ENCODE data around the genes STARD10, PLEKHB1 and PGM2L1.

DNA sequence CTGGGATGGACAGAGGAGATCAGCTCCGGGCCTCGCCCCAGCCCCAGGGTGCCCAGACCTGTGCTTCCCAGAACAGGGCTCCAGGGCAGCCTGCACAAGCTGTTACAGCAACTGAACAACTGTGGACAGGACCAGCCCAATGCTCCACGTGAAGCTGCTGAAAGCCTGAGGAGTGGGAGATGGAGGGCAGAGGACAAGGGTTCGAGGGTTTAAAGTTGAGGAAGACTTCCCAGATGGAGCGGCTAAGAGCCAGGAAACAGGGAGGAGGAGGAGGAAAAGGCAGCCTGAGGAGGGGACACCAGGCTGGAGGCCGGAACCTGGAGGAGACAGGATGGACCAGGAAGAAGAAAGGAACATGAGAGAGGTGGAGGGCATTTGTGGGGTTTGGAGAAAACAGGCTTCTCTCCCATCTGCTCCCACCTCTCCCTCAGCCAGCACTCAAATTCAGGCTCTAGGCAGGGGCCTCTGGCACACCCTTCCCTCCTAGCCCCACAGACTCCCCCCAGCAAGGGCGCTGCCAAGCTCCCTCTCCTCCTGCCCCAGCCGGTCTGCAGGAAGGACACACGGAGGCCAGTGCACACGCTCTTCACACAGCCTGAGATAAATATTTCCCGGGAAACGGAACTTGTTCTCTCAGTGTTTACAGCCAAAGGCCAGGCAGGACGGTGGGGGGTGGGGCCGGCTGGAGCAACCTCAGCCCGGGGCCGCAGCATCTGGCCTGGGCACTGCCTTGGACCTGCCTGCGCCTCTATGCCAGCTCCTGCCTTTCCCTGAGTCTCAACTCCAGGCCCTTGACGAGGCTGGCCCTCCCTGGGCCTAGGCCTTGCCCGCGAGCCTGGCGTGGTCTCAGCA lies 48.7 kb downstream of the PDE2A start:
- PRO-cap, 3 experiments = peak in 3 of 3 experiments; most common plus-strand start position 636 of the sequence (in 3); most common minus-strand start position 550 of the sequence (in 3)
- RAMPAGE, long total RNA, 2 experiments = no peak in any of the 2 experiments
- RRBS = 52% methylated on average over 8 of the region's 21 CpGs

GRCh38 chr11:72675956-72677077 lies 2.1 kb upstream of the PDE2A start:
- PRO-cap, 3 experiments = no peak in any of the 3 experiments
- RAMPAGE, long total RNA, 2 experiments = no peak in any of the 2 experiments
- RRBS = 2% methylated on average over 6 of the region's 25 CpGs

DNA sequence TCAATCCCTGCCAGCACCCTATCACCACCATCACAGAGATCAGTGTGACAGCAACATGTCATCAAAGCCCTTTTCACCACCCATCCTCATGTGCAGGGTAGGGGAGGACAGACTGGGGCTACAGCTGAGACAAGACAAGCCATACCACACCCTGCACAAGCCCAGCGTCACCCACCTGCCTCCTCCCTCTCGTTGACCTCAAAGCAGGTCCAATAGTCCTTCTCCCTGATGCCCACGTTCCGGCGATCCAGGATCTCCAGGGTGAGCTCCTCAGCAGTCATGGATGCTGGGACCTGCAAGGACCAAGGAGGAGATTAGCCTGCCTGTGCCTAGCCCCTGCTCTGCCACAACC lies 20.6 kb upstream of the PDE2A start:
- PRO-cap, 3 experiments = no peak in any of the 3 experiments
- RAMPAGE, long total RNA, 2 experiments = start-site peak on the plus strand in 1 of 2 experiments, centred at position 108 of the sequence, 8 reads per replicate
- RRBS = no CpG with 5 or more reads among the region's 5 CpGs

- PRO-cap, 3 experiments = no peak in any of the 3 experiments
- RAMPAGE, long total RNA, 2 experiments = no peak in any of the 2 experiments
- RRBS = no CpG with 5 or more reads among the region's 9 CpGs
Measured at GRCh38 chr11:72723469-72723938, 28.7 kb downstream of the ARAP1 start.

DNA sequence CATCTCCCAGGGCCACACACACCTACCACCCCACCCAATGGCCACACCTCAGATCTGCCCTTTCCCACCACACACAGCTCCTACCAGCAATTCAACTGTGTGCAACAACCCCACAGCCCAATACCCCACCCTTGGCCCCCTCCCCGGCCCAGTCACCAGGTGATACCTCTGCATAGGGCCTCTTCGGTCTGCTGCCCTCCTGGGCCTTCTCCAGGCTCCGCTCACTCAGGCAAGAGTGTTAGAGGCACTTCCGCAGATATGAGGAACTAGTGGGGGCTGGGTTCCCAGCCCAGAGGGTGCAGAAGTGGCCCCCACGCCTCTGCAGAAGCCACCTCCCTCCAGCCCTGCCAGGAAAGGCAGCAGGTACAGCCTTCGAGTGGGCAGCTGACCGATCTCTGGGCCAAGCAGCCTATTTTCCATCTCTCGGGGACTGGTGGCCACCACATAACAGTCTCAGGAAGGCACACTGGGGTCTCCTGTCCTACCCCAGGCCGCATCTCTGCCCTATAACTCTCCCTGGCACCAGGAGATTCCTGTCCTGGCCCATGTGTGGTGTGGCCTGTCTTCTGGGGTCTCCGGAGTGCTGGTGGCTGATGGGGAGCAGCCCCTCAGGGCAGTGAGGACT lies 13.3 kb downstream of the ARAP1 start:
- PRO-cap, 3 experiments = peak in 2 of 3 experiments; most common plus-strand start position 269 of the sequence (in 1); most common minus-strand start position 208 of the sequence (in 1)
- RAMPAGE, long total RNA, 2 experiments = no peak in any of the 2 experiments
- RRBS = 95% methylated on average over 1 of the region's 10 CpGs

GRCh38 chr11:72768448-72769029 lies 16.3 kb upstream of the ARAP1 start:
- PRO-cap, 3 experiments = no peak in any of the 3 experiments
- RAMPAGE, long total RNA, 2 experiments = no peak in any of the 2 experiments
- RRBS = no CpG with 5 or more reads among the region's 6 CpGs

DNA sequence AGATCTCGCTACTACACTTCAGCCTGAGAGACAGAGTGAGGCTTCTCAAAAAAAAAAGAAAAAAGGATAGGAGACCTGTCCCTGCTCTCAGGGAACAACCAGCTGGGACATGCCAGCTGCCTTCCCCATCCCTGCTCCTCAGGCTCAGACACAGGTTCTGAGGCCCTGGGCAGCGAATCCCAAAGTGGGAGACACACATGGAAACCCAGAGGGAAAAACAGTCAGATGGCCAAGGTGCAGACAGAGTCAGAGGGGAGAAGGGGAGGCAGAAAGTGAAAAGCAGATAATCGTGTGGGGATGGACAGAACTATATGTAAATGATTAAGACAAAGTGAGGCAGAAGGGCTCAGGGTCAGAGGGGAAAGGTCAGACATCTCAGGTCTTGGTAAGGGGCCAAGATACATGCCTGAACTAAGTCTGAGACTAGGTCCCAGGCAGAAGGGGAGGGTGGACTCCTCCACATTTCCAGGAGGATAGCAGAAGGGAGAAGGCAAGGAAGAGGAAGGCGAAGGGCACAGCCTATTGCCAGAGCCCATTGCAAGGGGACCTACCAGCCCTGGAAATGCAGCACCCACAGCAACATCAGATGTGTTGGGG lies 14.2 kb downstream of the STARD10 start:
- PRO-cap, 3 experiments = no peak in any of the 3 experiments
- RAMPAGE, long total RNA, 2 experiments = no peak in any of the 2 experiments
- RRBS = no CpG with 5 or more reads among the region's 4 CpGs

- PRO-cap, 3 experiments = no peak in any of the 3 experiments
- RAMPAGE, long total RNA, 2 experiments = no peak in any of the 2 experiments
- RRBS = no CpG with 5 or more reads among the region's 5 CpGs
Measured at GRCh38 chr11:72786276-72786763, 7.5 kb downstream of the STARD10 start.

DNA sequence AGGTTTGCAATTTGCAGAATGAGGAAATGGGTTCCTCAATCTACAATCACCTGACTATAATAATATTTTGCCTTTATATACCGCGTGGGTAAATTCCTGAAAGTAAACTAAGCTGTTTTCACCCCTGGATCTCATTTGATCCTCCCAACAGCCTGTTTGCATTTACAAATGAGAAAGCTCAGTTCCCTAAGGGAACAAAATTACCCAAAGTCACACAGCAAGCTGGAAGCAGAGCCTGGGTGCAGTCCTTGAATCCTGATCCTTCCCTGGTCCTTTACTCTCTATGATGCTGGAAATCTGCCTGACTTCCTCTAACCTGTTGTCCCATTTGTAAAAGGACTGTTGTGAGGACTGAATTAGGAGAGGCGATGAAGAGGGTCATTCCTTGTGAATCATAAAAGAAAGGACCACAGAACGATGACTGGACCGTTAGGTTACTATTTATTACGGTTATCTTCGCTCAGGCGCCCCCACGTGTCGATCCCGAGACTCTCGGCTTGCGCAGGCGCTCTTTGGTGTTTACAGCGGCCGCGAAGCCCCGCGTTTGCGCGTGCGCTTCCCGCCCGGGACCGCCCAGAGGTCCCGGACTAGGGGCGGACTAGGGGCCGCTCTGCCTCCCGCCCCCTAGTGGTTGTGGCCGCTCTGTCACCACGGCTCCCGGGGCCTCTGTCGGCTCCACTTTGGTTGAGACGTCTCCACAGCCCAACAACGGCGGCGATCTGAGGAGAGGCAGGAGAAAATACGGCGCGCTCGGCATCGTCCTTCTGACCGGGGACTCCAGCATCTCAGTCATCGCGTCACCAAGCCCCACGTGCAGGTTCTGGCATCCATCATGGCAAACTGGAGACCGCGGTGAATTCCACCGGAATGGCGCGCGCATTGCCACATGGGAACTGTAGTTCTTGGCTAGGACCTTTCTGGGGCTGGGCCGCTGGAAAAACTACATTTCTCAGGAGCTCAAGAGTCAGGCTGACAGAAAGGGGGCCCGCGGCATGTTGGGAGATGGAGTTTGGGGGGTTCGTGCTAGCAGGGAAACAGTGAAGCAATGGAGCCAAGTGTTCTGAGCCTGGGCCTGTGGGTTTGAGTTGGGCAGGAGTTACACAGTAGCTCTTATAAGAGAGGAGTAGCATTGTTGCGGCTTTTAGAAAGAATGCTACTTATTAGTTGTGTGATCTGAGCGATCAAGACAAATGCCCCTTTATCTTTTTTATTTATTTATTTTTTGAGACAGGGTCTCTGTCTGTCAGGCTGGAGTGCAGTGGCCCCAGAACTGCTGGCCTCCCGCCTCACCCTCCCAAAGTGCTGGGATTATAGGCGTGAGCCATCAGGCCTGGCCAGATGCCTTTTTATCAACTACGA lies at the start of gene STARD10:
Gene STARD10, minus strand, starts transcription at position 842 of the 1,359 bp plus-strand sequence.
- PRO-cap, 3 experiments = peak in 3 of 3 experiments; most common plus-strand start position 576 of the sequence (in 2); most common minus-strand start position 494 of the sequence (in 3)
- RAMPAGE, long total RNA, 2 experiments = start-site peak on the plus strand in 1 of 2 experiments, centred at position 590 of the sequence, 149 reads per replicate
- RRBS = under 1% methylated on average over 19 of the region's 61 CpGs

DNA sequence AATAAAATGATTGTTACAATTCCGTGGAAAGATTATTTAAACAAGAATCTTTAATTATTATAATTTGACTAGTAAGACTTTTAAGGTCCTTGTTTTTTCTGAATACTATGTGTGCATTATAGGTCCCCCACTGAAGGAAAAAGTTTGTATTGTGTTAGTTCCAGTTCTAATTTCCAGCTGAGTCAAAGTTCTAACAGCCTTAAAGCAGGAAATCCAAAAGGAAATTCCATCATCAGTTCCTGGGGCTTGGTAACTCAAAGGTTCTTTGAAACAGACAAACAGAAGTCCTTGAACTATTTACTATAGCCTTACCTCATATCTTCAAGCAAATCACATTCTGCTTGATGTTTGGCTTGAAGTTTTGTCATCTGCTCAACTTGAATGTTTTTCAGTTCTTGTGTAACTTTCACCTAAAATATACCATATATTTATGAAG lies 2.4 kb downstream of the FCHSD2 start:
- PRO-cap, 3 experiments = no peak in any of the 3 experiments
- RAMPAGE, long total RNA, 2 experiments = no peak in any of the 2 experiments
- RRBS = no CpG with 5 or more reads among the region's 1 CpG

DNA sequence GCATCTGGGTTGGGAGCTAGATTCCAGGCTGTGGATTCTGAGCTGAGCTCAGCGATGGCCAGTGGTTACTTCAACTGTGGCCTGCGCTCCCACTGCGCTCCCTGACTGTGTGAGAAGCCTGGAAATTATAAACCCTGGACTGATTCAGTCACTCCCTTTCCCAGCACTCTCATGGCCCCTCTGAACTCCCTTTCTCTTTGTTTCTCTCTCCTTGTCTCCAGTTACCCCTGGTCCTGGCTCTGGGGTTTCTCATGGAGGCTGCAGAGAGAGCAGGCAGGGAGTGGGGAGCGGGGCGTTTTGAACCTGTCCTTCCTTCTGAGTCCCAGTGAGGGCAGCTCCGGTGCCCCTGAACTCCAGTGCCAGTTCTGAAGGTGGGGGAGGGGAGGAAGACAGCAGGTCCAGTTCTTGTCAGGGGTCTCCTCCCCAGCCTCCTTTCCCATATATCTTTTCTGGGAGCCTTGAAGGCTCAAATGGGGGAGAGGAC lies 4.9 kb downstream of the ARHGEF17 start:
- PRO-cap, 3 experiments = peak in 3 of 3 experiments; most common minus-strand start position 103 of the sequence (in 3)
- RAMPAGE, long total RNA, 2 experiments = no peak in any of the 2 experiments
- RRBS = no CpG with 5 or more reads among the region's 6 CpGs

GRCh38 chr11:73321527-73322046 lies 13.5 kb downstream of the ARHGEF17 start:
- PRO-cap, 3 experiments = no peak in any of the 3 experiments
- RAMPAGE, long total RNA, 2 experiments = no peak in any of the 2 experiments
- RRBS = no CpG with 5 or more reads among the region's 9 CpGs

GRCh38 chr11:73367983-73368716 lies 8.0 kb upstream of the RELT start:
- PRO-cap, 3 experiments = no peak in any of the 3 experiments
- RAMPAGE, long total RNA, 2 experiments = no peak in any of the 2 experiments
- RRBS = no CpG with 5 or more reads among the region's 8 CpGs

DNA sequence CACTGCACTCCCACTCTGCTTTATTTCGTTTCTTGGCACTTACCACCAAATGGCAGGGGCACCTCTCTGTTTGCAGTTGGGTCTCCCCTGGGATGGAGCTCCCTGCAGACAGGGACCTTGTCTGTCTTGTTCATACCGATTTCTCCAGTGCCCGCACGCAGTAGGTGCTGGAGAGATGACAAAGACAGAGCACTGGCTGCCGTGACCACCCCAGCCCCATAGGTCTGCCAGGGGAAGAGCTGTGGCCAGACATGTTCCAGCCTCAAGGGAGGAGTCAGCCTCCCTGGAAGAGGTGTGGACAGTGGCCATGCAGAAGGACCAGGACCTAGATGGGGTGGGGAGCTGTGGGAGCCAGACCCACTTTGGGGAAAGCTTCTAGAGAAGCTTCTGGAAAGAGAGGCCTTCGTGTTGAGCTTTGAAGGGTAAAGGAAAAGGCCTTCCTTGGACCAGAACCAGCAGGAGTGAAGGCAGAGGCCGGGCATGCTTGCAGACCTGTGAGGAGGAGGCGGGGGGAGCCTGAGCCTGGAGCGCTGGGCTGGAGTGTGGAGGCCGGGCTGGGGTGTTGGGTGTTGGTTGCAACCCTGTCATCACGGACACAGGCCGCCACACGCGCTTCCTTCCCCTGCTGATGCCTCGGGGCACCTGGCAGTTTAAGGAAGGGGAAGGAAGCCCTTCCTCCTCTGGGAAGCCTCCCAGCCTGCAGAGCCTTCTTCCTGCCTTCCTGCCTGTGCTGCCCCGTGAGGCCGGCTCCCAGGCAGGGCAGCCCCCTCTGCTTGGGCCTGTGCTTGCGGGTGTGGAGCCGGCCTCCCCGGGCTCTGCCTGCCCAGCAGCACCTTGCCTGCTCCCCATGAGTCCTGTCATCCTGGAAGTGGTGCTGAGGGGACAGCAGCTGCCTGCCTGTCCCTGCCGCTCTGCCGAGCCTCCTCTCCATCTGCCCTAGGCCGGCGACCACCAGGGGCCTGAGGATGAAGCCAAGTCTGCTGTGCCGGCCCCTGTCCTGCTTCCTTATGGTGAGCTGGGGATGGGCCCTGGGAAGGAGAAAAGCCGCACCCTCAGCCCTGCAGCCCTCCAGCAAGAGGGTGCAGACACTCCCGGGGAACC lies 12.3 kb downstream of the RELT start:
- PRO-cap, 3 experiments = no peak in any of the 3 experiments
- RAMPAGE, long total RNA, 2 experiments = no peak in any of the 2 experiments
- RRBS = 69% methylated on average over 8 of the region's 27 CpGs

DNA sequence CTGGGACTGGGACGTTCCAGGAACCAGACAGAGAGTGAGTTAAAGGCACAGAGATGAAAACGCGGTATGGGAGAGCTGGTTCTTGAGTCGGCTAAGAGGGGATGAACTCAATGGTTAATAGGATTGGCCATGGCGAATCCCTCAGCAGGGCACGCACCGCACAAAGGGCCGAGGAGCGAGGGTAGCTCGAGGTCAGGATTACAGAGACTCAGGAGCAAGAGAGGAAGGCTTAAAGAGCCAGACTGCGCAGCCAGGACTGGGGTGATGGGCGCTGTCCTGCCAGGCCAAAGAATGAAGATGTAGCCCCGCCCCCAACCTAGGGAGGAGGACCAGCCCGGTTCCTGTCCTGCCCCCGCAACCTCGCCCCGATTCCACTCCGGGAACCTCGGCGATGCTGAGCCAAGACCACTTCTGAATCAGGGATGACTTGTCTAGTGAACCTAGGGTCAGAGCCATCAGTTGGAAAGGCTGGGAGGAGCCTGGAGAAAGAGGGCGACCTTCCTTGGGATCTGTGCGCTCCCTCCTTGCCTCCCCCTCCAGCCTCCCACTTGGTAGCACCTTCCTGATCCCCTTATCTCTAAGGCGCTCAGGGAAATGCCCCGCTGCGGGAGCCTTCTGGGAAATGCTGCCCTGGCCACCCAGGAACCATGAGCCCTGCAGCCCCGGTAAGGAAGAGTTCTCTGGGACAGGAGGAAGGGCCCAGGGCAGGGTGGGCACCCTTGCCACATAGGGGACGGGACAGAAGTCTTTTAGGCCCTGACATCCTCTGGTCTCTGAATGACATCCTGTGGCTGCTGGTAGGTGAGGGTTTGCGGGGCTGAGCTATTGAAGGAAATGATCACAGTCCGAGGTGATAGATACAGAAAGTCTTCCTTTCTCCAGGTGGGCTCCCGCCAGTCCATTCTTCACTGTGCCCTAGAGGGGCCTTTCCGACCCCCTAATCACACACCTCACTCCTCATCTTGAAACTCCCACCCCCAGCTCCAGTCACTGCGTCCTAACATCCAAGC lies at the start of gene PLEKHB1:
Gene PLEKHB1, plus strand, starts transcription at position 620 of the 1,010 bp plus-strand sequence.
- PRO-cap, 3 experiments = peak in 1 of 3 experiments; most common minus-strand start position 293 of the sequence (in 1)
- RAMPAGE, long total RNA, 2 experiments = start-site peak on the plus strand in 2 of 2 experiments, centred at positions 576 to 606 of the sequence, 17 to 27 reads per replicate
- RRBS = 22% methylated on average over 4 of the region's 32 CpGs

DNA sequence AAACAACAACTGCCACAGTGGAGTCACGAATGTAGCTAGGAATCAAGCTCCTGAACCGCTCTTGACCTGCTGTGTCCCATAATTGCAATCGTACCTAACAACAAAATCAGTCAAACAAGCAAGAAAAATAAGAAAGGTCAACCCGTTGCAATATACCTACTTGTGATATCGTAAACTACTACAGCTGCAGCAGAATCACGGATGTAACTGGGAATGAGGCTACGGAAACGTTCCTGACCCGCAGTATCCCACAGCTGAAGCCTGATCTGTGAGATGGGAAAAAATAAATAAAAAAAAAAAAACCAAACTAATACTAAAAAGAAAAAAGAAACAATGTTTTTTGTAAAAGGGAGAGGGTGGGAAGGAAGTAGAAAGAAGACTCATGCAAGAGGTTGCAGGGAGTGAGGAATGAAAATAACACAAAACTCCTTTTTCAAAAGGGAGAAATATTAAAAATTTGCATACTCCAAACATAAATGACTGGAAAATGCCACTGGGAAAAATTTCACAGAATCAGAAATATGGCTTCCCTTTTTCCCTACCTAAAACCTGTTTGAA lies 42.2 kb downstream of the RAB6A start:
- PRO-cap, 3 experiments = no peak in any of the 3 experiments
- RAMPAGE, long total RNA, 2 experiments = no peak in any of the 2 experiments
- RRBS = no CpG with 5 or more reads among the region's 9 CpGs

DNA sequence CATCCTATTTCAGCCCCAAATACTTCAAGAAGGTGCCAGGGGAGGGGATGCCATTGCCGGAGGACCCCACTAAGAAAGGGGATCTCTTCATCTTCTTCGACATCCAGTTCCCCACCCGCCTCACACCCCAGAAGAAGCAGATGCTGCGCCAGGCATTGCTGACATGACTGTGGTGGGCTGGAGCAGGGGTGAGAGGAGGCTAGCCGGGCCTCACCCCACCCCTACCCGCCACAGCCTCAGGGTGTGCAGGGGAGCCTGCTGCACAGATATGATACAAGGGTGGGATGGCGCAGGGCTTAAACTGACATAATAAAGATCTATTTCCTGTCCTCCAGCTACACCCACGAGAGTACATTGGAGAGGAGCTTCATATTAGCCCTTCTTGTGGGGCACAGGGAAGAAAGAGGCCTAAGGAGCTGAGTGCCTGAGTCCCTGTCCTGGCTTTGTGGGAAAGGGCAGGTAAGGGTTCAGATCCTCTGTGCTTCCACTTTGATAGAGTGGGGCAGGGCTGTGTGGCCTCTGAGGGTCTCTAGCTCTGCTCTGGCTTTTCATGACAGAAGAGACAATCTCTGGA lies 12.6 kb downstream of the UCP2 start:
- PRO-cap, 3 experiments = no peak in any of the 3 experiments
- RAMPAGE, long total RNA, 2 experiments = no peak in any of the 2 experiments
- RRBS = no CpG with 5 or more reads among the region's 8 CpGs

DNA sequence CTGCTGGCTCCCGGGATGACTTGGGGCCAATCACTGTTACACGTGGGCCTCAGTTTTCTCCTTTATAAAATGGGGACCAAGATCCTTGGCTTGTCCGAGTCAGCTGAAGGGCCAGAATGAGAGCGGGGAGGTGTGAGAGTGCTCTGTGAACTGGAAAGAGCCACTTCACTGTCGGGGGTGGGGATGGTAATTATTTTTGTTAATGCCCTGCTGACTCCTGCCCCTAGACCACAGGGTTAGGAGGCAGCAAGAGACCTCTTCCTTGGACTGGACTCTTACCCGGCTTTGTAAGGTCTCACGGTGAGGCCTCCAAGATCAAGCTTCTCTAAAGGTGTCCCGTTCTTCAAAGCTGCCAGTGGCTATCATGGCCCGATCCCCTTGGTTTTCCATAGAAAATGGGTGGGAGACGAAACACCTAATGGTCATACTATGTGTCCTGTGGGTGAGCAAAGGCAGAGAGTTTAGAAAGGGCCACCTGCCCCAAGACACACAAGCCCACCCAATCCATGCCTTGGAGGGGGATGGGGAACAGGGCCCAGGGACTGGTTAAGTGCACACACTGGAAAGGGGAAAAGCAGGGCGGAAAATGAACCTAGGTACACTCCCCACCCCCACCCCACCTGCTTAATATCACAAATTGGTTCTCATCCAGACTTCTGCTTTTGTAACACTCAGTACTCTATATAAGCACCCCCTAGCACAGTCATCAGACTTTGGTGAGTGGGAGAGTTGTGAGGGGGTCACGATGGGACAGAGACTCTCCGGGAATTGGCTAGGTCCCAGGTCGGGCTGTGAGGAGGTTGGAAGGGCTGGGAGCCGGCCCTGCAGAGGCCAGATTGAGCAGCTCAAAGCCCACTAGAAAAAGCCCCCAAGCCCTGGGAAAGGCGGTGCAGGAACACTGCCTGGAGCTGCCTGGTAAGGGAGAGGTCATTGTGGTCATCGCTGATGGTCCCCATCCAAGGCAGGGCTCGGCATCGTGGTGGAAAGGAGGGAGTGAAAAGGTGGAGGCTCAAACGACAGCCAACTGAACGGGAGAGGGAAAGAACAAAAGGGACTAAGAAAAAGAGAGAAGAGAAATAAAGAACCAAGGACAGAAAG lies 1.1 kb downstream of the UCP2 start:
- PRO-cap, 3 experiments = no peak in any of the 3 experiments
- RAMPAGE, long total RNA, 2 experiments = no peak in any of the 2 experiments
- RRBS = 20% methylated on average over 4 of the region's 21 CpGs

- PRO-cap, 3 experiments = peak in 3 of 3 experiments; most common plus-strand start chr11:74398853 (in 3); most common minus-strand start chr11:74398462 (in 3)
- RAMPAGE, long total RNA, 2 experiments = start-site peak on the plus strand in 1 of 2 experiments, at chr11:74398546-74398844 at its widest, 7 reads per replicate; start-site peak on the minus strand in 1 of 2 experiments, at chr11:74398385-74398505 at its widest, 37 reads per replicate
- RRBS = 2% methylated on average over 11 of the region's 78 CpGs
Measured at GRCh38 chr11:74398206-74399449, at the start of gene PGM2L1. Gene PGM2L1, minus strand, starts transcription at chr11:74398433.

DNA sequence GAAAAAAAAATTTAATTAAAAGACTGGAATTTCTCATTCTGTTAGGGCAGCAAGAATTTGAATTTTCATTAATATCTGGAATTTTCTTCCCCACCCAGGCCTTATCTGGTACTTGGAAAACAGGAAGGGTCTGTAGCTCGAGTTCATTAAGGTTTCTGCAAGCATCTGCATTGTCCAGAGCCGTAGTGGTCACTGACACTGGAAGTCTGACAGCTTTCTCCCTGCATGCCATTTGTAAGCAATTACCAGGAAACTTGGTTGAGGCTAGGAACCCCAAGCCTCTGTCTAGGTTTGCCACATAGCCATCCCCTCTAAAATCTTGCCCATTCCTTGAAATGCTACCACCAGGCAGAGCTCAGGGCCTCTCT lies 5.4 kb upstream of the PGM2L1 start:
- PRO-cap, 3 experiments = no peak in any of the 3 experiments
- RAMPAGE, long total RNA, 2 experiments = no peak in any of the 2 experiments
- RRBS = no CpG with 5 or more reads among the region's 2 CpGs

Measured in testis (tissue), 5 donors.